Cardiac fibroblast (primary cell): ENCODE data around the genes H2AC8 and H3C7.

GRCh38 chr6:26216794-26217537, at the start of gene H2AC8:
Gene H2AC8 (plus strand): TSS chr6:26216921.
- RRBS, result 3% methylated on average over 3 of the region's 44 CpGs

GRCh38 chr6:26233593-26234478, 951 bp downstream of the H1-3 start:
- RRBS, result 2% methylated on average over 8 of the region's 37 CpGs

- RRBS, result no CpG with 5 or more reads among the region's 21 CpGs
These were observed 752 bp downstream of the H3C7 start for GRCh38 chr6:26249577-26250189.

GRCh38 chr6:26250190-26250830, at the start of gene H3C7:
Gene H3C7 (minus strand): TSS chr6:26250635.
- RRBS, result no CpG with 5 or more reads among the region's 38 CpGs

- RRBS, result no CpG with 5 or more reads among the region's 13 CpGs
These were observed 2.2 kb downstream of the H3C8 start for GRCh38 chr6:26268806-26269521.

GRCh38 chr6:26299363-26299967, 14.1 kb upstream of the H4C8 start:
- RRBS, result no CpG with 5 or more reads among the region's 20 CpGs

DNA sequence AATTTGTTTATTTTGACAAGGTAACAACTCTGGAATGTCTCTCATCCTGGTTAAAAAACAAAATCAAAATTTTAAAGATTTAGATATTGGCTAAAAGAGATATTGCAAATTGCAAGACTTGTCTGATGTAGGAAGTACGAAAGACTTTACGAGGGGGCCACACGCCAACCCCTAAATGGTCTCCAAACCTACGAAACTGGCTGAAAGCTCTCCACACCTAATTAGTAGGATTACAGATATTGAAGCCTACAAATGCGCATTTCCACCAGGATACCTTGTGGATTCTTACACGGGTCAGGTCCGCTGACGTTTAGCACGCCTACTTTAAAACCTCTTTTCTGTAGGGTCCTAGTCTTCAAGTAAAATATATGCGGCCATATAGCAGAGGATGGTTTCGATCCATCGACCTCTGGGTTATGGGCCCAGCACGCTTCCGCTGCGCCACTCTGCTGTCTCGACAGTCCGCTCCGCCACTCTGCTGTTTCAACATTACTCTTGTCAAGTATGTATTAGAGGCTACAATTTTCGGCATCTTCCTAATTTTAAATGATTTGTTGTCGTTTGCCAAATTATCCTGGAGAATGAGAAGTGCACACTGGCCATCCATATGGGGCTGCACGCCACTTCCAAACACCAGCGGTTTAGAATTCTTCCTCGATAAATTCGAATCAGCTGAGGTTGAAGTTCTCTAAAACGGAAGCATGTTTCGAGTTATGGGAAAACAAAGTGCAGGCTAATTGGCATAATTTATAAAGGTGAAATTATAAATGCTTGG, 27.6 kb upstream of the H4C8 start:
- RRBS, result no CpG with 5 or more reads among the region's 26 CpGs

DNA sequence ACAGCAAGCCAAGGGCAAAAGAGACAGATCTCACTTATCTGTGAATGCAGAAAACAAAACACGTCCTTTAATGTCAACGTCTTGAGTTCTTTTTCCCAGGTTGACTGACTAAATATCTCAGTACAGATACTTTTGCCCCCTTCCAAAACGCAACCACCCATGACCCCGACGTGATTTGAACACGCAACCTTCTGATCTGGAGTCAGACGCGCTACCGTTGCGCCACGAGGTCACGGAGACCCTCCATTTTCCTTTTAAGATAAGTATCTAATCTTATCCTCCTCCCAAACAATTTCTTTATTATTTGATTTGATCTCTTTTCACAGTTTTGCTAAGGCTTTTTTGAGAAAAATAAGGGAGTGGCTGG, 33.6 kb upstream of the H4C8 start:
- RRBS, result no CpG with 5 or more reads among the region's 12 CpGs

- RRBS, result no CpG with 5 or more reads among the region's 8 CpGs
These were observed 9.5 kb upstream of the BTN3A3 start for GRCh38 chr6:26430646-26431397.

DNA sequence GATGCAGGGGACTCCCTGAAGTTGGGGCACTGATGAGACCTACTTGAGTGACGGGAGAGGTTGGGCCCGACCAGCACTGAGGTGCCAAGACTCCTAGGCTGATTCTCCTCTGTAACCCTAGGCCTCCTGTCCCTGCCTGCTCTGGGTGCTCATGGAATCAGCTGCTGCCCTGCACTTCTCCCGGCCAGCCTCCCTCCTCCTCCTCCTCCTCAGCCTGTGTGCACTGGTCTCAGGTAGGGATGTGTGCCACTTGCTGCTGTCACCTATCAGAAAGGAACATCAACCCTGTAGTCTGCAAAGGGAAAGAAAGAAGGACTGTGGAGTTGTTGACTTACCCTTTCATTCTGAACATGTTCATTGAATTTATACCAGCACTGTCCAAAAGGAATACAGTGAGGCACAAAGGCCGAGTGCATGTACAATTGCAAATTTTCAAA, 749 bp downstream of the BTN2A1 start:
- RRBS, result no CpG with 5 or more reads among the region's 4 CpGs

DNA sequence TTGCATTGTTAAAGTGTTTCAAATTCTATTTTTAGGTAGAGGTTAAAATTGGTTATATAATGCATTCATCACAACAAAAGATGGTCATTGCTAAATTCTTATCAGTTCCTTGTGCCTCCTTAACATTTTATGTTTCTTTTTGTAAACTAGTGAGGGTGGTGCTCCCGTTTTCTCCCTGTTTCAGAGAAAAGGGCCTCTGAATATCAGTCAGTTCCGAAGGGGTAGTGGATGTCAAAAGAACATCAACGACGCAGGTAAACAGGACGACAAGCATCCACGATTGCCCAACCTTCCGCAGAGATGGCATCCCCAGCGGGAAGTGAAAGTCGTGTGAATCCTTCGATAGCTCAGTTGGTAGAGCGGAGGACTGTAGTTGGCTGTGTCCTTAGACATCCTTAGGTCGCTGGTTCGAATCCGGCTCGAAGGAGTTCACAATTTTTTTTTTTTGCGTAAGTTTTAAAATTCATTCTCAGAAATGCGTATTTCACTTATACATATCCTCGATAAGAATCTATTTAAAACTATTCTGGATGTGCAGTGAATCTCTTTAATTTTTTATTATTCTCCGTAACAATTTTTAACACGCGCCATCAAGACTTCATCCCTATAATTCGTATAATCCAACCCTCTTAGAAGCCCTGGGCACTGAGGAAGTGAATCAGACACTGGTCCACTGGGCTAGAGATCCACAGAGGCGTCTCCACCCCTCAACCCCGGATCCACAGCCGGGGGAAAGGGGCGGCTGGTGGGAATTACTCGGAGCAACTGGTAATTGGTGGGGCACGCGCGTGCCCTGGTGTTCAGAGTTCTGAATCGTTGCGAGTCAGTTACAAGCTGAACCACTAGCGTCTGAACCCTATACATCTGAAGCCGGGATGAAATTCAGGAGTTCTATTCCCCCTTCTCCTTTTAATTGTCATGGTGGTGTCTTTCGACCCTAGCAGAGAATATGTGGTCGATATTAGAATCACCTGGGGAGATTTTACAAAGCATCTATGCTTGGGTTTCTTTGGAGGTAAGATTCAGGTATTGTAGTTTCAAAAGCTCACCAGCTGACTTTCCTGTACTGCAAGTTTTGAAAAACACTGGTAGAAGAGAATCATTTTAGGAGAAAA, 27.9 kb upstream of the ABT1 start:
- RRBS, result no CpG with 5 or more reads among the region's 36 CpGs

DNA sequence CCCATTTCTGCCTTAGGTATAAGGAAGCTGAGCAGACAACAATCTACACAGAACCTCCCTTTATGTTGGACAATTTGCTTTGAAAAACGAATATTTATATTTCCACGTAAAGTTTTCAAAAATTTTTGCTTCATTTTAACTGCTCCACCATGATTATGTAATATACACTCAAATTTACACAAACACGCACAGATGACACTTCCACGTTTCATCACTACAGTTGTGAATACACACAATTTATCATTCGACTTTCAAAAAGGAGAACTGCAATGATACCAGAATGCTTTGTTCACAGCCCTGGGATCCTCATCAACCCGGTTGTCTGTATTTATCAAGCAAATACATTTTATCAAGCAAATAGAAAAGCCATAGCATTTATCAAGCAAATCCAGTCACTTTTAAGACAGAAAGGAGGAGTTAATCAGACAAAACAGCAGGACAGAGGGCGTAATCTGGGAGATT, 20.4 kb upstream of the ABT1 start:
- RRBS, result no CpG with 5 or more reads among the region's 7 CpGs

GRCh38 chr6:26756433-26756885, 96.9 kb upstream of the ZNF322 start:
- RRBS, result no CpG with 5 or more reads among the region's 15 CpGs

DNA sequence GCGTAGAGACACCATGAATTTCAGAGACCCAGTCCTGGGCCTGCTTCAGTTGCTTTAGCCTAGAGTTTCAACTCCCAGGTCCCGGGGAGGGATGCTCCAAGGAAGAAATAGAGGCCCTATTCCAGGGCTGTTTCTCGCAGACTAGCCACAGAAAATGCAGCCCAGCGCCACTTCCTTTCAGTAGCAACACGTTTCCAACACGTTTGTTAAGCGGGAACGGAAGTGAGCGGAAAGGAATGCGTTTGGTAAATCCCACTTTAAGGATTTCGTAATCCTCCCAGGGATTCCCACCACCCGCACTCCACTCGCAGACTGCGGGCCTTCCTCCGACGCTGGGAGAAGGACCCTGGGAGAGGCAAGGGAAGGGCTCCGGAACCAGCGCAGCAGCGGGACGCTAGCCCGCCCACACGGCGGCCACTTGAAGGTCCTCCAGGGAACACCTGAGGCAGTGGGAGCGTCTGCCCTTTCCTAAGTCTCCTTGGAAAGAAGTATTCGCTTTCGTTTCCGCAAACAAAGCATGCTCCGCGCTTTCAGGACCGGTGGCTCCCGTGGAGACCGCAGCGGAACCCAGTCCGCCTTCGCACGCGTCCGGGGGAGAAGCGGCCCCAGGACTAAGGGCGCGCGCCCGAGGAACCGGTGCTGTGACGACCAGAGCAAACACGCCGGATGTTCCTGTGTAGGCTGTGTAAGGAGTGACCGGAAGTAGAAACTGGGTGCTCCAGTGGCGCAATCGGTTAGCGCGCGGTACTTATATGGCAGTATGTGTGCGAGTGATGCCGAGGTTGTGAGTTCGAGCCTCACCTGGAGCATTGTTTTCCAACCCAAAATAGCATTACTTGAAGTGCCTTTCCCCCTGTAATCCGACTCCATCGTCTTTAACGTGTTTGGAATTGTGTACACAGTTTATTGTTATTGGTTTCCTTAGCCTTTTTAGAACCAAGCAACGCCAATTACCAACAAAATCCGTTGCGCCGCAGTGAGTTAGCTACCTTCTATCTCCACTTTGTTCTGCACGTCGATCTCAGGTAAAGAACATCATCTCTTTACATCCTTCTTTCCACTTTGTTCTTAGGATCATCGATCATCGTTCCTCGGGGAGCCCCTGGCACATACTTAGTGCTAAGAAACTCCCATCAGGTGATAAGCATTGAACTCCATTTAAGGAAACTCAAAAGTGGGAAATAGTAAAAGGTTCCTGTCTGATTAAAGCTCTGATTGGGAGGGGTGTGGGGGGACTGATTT, 112.5 kb downstream of the H2BC11 start:
- RRBS, result 1% methylated on average over 15 of the region's 68 CpGs

GRCh38 chr6:27049972-27050511, 82.6 kb downstream of the H2BC11 start:
- RRBS, result 34% methylated on average over 2 of the region's 21 CpGs

DNA sequence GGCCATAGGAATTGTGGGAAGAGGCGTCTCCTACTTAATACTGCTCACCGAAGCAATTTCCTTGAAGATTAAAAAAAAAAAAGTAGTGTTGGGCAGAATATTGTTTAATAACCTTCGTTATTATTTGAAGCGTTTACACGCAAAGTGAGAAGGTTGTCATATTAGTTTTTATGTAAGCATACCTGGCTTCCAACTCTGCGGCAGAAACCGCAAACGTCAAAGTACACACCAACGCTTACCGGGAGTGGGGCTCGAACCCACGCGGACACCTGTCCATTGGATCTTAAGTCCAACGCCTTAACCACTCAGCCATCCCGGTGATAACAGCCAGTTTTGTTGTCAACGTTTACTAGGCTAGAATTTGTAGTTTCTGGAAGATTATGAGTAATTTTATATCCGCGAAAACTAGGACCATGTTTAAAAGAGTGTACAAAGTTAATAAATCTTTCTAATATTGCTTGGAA, 17.1 kb upstream of the PRSS16 start:
- RRBS, result 13% methylated on average over 4 of the region's 18 CpGs

DNA sequence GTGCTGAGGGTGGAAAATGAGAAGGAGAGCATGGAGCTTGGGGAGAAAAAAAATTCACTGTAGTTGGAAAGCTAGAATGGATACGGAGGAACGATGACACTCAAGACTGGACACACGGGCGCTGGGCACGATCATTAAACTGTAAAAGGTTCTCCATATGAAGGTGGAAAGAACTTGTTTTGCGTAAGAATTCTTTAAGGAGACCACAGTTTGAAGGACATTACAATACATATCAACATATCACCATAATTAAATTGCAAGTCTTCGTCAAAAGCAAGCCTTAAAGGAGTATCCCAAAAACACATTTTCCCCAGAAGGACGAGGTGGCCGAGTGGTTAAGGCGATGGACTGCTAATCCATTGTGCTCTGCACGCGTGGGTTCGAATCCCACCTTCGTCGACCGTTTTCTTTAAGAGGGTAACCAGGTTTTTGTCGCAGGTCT, 14.4 kb downstream of the POM121L2 start:
- RRBS, result no CpG with 5 or more reads among the region's 17 CpGs

DNA sequence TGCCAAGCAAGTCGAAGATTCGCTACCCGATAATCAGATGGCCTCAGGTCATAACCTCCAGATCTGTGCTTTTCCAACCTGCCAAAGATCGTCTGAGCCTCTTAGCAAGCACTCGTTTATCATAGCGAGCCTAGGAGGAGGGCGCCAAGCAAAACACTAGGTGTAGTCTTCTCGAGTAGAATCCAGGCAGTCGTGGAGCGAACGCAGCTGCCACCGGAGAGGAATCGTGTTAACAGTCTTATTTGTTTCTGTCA, 21.0 kb upstream of the POM121L2 start:
- RRBS, result no CpG with 5 or more reads among the region's 13 CpGs

DNA sequence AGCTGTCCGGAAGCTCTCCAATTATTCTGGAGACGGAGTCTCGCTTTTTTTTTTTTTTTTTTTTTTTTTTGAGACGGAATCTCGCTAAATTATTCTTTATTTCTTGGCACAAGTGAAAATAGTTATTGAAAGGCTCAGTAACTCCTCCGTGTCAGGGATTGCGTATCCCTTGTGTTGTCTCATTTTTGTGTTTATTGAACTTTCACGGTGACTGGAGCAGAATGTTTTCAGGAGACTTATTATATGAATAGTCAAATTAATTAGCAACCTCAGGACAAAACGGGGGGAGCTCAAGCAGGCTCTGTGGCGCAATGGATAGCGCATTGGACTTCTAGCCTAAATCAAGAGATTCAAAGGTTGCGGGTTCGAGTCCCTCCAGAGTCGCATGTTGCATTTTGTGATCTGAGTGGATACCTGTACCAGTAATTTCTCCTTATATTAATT, 89.0 kb upstream of the ZNF184 start:
- RRBS, result no CpG with 5 or more reads among the region's 14 CpGs

GRCh38 chr6:27775865-27776348, 31.8 kb downstream of the H2BC13 start:
- RRBS, result no CpG with 5 or more reads among the region's 8 CpGs